Myometrial cell (primary cell): ENCODE results near the genes ACSS2 and DLGAP4.

DNA sequence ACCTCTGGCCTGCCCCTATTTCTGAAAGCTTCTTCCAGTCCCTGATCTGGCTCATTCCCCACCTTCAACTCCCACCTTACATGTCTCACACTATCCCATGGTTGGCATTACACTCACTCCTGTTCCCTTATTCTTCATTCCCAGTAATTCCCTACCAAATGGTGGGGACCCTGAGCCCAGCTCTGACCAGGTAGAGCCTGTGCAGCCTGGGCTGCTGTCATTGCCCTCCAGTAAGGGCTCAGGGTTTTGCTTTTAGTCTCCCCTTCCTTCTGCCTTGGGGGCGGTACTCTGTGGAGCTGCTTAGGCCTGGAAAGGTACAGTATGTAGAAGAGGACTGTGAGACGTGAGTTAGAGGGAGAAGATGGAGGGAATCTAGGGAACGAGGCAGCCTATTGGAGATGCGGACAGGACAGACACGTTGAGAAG, 6.5 kb downstream of the TP53INP2 start:
- RAMPAGE, long total RNA = no peak

- RAMPAGE, long total RNA = no peak
These were observed at the start of gene ACSS2 for GRCh38 chr20:34876510-34877102. Gene ACSS2 (plus strand): TSS chr20:34876612.

DNA sequence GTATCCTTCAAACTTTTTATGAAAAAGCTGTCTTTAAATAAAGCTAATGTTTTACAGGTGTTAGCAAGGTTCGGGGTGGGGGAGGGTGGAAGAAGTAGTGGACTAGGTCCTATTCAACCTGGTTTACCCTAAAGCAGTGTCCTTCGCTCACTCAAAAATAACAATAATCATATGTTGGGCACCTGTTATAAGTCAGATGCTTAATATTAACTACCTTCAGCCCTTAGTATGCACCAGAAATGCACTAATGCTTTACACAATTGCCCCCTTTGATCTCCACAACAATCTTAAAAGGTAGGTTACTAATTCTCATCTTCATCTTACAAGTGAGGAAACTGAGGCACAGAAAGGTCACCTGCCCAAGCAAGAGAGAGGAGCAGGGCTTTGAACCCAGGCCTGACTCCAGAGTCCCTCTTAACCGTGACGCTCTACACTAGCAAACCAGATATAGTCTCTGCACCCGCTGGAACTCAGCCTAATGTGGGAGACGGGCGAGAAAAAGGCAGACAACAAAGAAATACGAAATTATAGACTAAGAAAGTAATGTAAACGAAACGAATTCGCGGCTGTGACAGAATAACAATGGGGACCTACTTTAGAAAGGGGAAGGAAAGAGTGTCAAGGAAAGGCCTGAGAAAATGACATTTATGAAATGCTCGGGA, 921 bp downstream of the TRPC4AP start:
- RAMPAGE, long total RNA = no peak

GRCh38 chr20:35227008-35227918, 773 bp downstream of the MMP24 start:
- RAMPAGE, long total RNA = no peak

DNA sequence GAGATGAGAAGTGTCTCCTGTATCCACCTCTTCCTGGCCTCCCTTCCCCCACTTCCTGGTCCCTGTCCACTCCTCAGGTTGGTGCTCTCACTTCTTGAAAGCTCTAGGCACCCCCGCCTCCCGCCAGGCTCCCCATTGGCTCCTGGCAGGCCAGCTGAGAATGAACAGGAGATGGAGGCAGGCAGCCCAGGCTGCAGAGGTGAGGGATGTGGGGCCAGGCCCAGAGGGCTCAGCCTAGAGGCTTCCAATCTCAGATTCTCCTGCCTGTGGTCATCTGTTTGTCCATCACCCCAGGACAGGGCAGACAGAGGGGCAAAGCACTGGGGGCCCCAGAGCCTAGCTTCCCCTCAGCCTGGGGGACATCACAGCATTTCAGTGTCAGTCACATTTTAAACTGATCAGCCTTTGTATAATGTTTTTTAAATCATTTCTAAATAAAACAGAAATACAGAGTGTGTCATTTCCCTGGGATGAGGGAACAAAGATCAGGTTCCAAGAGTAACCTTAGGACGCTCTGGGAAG, 1.3 kb downstream of the MMP24OS start:
- RAMPAGE, long total RNA = no peak

- RAMPAGE, long total RNA = no peak
These were observed 26.2 kb upstream of the FAM83C start for GRCh38 chr20:35318257-35318992.

DNA sequence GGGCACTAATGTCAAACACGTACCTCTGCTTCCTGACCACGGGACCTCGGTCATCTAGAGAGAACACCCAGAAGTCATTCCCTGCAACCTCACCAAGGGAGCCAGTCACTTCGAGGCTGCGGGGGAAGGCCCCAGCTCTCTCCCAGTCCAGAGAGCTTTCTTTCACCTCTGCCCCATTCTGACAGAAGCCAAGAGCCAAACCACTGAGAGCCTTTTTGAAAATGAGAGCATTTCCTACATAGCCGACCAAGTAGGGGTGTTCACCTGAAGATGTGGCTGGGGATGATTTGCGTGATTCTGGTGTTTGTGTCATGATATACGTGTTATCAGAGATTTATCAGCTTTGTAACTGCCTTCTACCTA, 3.3 kb downstream of the GDF5 start:
- RAMPAGE, long total RNA = no peak

- RAMPAGE, long total RNA = no peak
These were observed 805 bp upstream of the CEP250 start for GRCh38 chr20:35454479-35455106.

DNA sequence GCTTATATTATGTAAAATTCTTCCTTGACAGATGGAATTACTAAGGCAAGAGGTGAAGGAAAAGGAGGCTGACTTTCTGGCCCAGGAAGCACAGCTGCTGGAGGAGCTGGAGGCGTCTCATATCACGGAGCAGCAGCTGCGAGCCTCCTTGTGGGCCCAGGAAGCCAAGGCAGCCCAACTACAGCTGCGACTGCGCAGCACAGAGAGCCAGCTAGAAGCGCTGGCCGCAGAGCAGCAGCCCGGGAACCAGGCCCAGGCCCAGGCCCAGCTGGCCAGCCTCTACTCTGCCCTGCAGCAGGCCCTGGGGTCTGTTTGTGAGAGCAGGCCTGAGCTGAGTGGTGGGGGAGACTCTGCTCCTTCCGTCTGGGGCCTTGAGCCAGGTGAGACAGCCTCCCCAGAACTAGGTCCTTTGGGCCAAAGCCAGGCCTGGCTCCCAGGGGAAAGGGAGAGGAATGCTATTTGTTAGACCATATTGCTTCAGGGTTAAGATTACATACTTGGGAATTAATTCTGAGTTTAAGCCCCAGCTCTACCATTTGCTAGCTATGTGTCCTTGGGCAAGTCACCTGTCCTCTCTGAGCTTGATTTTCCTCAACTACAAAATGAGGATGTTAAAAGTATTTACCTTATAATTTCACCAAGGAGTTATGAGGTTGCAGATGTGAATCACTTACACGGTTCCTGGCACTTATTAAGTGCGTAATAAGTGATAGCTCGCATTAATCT, 31.6 kb downstream of the C20orf173 start:
- RAMPAGE, long total RNA = no peak

DNA sequence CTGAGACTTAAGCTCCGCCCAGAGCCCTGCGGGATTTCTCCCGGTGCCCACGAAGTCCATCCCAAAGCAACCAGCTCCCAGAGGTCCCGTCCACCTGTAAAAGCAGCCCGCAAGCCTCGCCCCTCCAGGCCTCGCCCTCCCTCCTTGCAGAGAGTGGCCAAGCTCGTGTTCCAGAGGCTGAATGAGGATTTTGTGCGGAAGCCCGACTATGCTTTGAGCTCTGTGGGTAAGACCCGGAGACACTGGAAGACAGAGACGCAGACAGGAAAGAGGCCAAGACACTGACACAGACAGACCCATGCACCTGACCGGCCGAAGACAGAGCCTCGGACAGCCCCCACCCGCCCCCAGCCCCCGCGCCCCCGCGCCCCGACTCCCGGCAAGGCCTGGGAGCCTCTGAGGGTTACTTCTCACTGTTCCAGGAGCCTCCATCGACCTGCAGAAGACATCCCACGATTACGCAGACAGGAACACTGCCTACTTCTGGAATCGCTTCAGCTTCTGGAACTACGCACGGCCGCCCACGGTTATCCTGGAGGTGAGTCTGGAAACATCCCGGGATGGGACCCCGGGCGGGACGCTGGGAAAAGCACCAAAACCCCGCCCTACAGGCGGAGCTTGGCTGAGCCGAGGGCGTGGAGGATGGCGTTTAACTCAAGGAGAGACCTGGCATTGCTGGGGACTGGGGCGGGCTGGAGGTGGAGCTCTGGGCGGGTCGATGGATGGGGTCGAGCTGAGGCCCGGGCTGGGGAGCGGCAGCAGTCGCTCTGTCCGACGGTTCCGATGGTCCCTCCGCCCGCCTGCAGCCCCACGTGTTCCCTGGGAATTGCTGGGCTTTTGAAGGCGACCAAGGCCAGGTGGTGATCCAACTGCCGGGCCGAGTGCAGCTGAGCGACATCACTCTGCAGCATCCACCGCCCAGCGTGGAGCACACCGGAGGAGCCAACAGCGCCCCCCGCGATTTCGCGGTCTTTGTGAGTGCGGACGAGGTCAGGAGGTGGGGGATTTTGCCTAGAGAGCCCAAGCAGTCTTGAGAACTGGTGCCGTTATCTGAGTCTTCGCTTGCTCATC, 3.5 kb downstream of the SPAG4 start:
- RAMPAGE, long total RNA = no peak

GRCh38 chr20:35687319-35687791, 11.8 kb downstream of the NFS1 start:
- RAMPAGE, long total RNA = no peak

DNA sequence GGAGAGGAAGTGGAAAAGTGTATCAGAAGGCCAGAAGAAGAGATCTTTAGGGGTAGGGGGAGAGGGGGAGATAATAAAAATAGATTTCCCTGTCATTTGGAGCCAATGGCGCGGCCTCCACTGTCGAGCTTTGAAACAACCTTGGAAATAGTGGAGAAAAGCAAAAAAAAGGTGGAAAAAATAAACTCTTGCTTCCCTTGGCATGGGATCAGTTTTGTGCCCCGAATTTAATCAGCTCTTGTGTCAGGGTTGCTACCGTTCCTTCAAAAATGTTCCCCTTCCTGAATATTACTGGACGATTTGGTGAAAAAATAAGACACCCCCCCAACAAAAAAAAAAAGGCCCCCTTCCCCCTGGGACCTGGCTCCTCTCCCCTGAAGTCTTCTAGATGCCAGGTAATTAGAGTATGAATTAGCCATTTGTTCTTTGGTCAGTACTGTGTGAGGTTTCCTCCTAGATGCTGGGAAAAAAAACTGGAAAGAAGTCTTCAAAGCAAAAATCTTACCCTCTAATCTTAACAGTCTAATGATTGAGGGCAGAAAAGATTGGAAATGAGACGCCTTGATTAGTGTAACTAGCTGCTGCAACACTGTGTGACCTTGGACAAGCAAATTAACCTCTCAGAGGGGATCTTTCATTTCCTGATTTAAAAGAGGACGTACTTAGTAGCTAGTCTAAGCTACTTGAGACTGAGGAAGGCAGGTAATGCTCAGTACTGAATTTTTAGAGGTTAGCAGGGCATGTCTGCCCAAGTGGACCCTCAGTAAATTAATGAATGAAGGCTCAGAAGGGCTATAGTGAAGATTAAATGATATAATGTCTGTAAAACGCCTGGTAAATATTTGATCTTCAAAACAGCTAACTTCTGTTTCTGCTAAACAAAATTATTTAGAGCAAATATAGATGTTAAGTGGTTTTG, 937 bp upstream of the RBM39 start:
- RAMPAGE, long total RNA = no peak

DNA sequence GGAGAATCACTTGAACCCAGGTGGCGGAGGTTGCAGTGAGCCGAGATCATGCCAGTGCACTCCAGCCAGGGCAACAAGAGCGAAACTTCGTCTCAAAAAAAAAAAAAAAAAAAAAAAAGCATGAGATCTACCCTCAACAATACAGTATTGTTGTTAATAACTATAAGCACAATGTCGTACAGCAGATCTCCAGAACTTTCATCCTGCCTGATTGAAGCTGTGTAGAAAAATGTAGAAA, 26.0 kb downstream of the SCAND1 start:
- RAMPAGE, long total RNA = no peak

DNA sequence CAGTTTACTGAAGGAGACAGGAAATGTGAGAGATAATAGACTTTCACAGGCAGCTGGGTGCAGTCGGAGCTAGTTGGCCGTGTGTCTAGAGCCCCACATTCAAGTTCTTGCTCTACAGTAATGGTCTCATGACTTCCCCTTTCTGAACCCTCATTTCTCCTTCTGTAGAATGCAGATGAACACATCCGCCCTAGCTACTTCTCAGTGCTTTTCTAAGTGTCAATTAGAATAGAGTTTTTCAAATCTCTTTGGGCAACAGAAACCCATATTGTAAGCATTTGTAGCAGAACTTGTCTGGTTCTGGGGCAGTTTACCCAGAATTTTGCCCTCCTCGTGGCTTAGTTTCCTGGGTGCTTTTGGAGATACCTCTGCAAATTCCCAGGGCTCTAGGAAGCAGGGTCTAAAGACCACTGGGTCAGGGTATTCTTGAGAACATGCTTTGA, 40.5 kb upstream of the EPB41L1 start:
- RAMPAGE, long total RNA = no peak

GRCh38 chr20:36190470-36190878, 35.9 kb downstream of the EPB41L1 start:
- RAMPAGE, long total RNA = no peak

DNA sequence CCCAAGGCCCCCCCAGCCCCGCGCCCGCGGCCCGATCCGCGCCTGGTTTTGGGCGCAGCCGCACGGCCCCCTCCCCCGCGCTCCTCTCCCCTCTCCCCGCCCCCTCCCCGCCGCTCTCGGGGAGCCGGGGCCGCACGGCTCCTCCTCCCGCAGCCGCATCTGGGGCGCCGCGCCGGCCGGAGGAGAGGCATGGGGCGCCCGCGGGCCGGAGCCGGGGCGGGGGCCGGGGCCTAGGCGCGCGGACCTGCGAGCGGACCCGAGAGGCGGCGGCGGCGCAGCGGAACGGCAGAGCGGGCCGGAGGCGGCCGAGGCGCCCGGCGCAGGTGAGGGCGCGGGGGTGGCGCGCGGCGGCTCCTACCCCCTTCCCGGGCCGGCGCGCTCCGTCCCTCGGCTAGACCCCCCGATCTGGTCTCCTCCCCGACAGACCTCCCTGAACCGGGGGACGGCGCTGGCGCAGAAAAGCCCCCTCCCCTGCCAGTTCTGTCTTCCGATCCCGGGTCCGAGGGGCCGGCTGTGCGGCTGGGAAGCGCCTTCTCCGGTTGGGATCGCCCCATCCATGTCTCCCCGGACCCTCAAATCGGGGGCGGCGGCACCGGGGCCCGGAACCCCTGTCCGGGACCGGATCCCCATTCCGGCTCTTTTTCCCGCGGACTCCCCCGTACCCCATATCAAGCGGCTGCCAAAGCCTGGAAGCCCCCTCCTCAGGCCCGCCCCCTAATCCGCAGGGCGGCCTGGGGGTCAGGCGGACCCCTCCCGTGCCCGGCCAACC, at the start of gene DLGAP4:
TSS of gene DLGAP4 (plus strand) at position 150 of the 769 bp plus-strand sequence.
- RAMPAGE, long total RNA = no peak

DNA sequence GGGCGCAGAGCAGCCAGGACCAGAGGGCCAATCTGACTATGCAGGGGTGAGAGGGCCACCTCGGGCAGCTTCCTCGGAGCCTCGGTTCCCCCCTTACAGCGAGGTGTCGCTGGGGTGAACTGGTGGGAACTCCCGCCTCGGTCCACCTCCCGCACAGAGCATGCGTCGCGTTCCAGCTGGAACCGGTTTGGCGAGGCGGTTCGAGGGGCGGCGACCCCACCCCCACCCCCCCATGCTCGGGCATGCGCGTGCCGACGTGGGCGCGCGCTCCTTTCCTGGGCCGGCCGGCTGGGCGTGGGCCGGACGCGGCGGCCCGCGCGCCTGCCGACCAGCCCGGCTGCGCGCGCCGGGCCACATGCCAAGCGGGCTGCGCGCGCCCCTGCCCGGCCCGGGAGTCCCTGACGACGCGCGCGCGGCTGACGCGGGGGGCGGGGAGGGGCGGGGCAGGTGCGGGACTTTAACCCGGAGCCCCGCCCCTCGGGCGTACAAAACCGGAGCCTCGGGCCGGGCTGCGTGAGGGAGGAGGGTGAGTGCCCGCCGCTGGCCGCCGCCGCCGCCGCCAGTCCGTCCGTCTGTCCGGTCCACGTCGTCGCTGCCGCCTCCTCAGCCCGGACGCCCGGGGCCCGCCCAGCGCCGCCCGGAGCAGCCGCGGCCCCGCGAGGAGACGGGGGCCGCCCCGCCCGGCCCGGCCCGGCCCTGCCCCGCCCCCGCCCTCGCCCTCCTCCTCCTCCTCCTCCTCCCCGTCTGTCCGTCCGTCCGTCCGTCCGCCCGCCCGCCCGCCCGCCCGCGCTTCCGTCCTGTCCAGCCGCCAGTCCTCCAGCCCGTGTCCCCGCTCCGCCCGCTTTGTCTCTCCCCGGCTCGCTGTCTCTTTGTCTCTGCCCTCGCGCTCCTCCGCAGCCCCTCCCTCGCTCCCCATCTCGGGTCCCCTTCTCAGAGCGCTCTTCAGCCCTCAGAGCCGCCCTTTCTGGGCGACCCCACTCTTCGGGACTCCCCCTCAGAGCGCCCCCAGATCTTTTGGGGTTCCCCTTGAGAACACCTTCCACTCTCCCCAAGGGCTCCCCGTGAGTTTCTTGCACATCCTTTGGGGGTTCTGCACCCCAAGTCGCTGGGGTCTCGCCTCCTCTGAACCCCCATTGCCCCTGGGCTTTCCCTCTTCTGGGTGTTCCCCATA, 79.9 kb upstream of the MYL9 start:
- RAMPAGE, long total RNA = start-site peak on the plus strand centred at position 483 of the sequence, 7 bp wide, 190 and 106 reads in 2 replicates

- RAMPAGE, long total RNA = no peak
These were observed 75.1 kb upstream of the MYL9 start for GRCh38 chr20:36466031-36466854.

DNA sequence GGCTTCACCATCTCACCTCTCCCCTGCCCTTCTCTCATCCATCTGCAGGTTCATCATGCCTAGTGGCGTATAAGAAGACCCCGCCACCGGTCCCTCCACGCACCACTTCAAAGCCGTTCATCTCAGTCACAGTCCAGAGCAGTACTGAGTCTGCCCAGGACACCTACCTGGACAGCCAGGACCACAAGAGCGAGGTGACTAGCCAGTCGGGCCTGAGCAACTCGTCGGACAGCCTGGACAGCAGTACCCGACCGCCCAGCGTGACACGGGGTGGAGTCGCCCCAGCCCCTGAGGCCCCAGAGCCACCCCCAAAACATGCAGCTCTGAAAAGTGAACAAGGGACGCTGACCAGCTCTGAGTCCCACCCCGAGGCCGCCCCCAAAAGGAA, 44.7 kb upstream of the MYL9 start:
- RAMPAGE, long total RNA = no peak

DNA sequence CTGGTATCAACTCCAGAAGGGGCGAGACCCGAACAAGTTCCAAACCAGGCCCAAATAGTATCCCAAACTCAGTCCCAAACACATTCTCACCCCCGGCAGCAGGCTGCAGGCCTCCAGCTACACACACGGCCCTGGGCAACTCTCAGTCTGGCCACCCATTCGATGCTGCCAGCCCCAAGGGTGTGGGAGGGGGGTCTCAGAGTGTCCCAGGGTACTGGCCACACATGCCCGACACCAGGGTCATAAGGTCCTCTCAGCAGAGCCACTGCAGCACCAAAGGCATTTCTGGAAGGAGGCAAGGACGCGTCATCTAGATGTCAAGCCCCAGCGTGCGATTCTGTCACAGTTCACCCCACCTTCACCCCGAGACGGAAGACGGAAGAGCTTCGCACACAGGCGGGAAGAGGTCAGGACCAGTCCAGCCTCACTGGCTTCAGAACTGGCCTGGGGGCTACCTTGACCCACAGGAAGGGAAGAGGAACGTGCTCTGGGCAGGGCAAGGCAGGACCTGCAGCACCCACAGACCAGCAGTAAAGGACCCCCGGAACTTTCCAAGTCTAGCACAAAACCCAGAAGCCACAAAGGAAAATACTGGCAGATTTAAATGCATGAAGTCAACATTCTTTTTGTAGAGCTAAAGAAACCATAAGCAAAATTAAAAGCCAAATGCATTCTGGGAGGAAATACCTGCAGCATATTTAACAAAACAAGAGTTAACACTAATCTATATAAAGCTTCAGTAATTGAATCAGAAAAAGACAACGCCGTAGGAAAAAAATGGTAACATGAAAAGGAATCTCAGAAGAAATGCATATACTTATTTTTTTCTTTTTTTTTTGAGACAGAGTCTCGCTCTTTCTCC, 9.7 kb downstream of the MYL9 start:
- RAMPAGE, long total RNA = no peak